H9 (cell line): Measurements from ENCODE around the genes TMEM164, TRPC5OS and LRCH2.

- PRO-cap: no peak
Measured at GRCh38 chrX:107761447-107761932, 14.1 kb downstream of the TSC22D3 start.

GRCh38 chrX:107773888-107774560, 1.6 kb downstream of the TSC22D3 start:
- PRO-cap: no peak

- PRO-cap: no peak
Measured at GRCh38 chrX:108001340-108001627, 19.1 kb upstream of the TEX13B start.

GRCh38 chrX:108440278-108441008, 805 bp downstream of the COL4A5 start:
- PRO-cap: unidirectional peak, minus-strand start at chrX:108440380; unidirectional peak, minus-strand start at chrX:108440471

- PRO-cap: no peak
Measured at GRCh38 chrX:108738377-108738576, 1.9 kb upstream of the IRS4 start.

GRCh38 chrX:110003021-110003443, at the start of gene TMEM164:
TMEM164 (plus strand) TSS chrX:110003114.
- PRO-cap: bidirectional peak, plus-strand start at chrX:110003114, minus-strand start at chrX:110003163; bidirectional peak, plus-strand start at chrX:110003252, minus-strand start at chrX:110003232; bidirectional peak, plus-strand start at chrX:110003498, minus-strand start at chrX:110003376

GRCh38 chrX:110010118-110010683, 7.3 kb downstream of the TMEM164 start:
- PRO-cap: no peak

DNA sequence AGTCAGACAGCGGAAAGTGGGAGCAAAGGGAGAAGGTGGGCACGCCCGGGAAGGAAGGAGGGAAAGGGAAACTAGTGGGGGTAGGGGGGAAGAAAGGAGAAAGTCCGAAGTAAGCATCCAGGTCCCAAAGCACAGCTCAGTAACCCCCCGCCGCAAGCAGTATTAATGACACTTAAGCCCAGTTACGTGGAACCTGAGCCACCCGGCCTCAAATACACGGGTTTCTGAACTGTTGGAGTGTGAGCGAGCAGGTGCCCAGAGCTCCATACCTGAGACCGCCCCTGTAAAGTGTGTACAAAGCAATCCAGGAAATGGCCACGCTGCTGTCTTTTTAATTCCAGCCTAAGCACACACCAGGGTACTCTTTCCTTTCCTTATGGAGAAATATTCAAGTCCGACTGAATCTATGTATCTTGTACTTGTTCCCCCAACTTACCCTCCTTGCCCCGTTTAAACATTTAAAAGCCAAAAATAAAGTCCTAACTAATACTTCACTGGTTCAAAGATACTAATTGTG, 587 bp upstream of the AMMECR1 start:
- PRO-cap: bidirectional peak, plus-strand start at position 211 of the sequence, minus-strand start at position 167 of the sequence

DNA sequence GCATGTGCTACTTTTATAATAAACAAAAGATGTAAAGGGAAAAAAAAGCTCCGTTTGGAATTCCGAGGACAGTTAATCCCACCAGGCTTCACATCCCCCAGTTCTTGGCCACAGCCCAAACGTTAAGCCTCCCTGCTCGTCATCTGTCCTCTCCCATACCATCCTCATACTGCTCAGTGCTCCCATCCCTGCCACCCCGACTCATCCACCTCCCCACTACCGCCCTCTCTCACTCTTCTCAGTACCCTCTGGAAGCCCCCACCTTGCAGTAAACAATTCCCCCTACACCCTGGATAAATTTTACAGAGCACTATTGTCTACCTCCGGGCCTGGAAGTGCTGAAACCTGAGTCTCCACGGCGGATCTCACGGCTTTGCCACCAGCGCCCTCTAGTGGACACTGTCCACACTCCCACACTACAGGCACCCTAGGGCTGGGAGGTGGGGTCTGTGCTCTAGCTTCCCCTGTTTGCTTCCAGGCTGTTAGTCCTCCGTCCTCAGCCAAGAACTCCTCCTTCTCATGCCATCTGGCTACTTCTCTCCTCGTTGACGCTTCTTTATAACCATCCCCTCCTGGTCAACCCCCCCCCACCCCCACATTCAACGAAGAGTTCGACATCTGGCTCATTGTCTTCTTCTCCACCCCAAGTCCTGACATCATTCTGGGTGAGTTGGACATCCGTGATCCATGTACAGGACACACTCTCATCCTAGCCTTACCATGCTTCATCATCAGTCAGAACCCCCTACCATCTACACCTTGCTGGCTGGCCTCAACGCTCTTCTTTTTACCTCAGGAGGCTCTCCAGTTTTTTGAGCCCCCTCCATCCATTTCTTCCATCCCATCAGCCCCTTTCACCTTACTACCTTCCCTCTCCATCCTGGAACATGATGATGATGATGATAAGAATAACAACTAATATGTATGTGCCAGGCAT, 54.6 kb downstream of the RTL9 start:
- PRO-cap: unidirectional peak, minus-strand start at position 367 of the sequence

DNA sequence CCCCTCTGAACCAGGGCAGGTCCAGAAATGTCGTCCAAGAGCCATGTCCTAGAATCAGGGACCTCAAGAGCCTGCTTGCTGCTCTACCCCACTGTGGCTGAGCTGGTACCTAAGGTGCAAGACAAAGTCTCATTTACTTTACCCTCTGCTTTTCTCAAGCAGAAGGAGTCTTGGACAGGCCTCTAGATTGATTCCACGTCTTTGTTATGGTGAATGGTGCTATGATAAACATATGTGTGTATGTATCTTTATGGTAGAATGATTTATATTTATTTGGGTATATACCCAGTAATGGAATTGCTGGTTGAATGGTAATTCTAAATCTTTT, 42.5 kb upstream of the TDGF1P3 start:
- PRO-cap: unidirectional peak, minus-strand start at position 153 of the sequence

DNA sequence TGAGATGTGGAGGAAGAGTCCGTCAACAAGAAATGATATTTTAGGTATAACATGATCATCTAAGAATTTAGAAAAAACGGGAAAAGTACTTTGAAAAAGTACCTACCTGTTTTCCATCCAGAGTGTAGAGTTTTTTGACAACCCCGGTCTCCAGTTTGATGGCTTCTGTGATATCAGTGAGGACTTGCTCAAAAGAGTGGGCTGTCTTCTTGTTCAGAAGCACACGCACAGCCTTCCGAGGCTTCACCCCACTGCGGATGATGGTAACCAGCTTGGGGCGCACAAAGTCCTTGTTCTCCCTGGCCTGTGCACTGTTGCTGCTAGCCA, 11.1 kb downstream of the DCX start:
- PRO-cap: no peak

DNA sequence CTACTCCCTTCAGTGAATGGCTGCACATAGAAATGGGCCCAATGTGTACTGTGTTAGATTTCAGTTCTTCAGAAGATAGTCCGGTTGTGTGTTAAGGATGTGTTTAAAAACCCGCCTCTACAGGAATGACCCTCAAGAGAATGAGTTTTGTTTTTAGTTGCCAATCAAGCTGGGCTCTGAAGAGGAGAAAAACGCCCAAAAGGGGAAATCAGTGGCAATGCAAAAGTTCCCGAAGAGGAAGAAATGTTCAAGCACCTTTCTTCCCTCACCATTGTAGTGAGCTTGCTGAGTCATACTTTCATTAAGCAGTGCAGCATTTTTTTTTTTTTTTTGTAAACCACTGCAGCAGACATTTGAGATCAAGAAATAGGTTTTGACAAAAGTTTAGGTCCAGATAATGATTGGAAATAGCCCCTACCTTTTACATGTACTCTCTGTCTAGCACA, 7.1 kb upstream of the TRPC5OS start:
- PRO-cap: no peak

DNA sequence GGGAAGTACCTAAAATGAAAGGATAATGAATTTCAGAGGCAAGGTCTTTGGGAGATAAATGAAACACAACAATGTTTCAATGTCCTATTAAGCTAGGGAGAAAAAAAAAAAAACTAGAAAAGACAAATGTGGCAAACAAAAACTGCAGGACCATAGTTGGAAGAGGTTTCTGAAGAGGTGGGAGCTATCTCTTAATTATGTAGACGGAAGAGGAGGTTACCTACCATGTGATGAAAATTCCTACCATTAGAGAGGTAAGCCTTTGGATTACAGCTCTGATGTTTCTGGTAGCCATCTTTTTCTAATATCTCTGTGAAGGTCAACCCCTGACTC, at the start of gene TRPC5OS:
TRPC5OS (plus strand) TSS at position 246 of the 333 bp plus-strand sequence.
- PRO-cap: no peak

- PRO-cap: unidirectional peak, minus-strand start at chrX:112718997
Measured at GRCh38 chrX:112718838-112719496, 39.2 kb upstream of the LHFPL1 start.

- PRO-cap: no peak
Measured at GRCh38 chrX:114999155-114999573, 18.3 kb downstream of the IL13RA2 start.

- PRO-cap: no peak
Measured at GRCh38 chrX:115013689-115013963, 3.8 kb downstream of the IL13RA2 start.

- PRO-cap: unidirectional peak, plus-strand start at chrX:115233574; bidirectional peak, plus-strand start at chrX:115233812, minus-strand start at chrX:115233821; unidirectional peak, minus-strand start at chrX:115234072
Measured at GRCh38 chrX:115233082-115234412, at the start of gene LRCH2. LRCH2 (minus strand) TSS chrX:115234096.

DNA sequence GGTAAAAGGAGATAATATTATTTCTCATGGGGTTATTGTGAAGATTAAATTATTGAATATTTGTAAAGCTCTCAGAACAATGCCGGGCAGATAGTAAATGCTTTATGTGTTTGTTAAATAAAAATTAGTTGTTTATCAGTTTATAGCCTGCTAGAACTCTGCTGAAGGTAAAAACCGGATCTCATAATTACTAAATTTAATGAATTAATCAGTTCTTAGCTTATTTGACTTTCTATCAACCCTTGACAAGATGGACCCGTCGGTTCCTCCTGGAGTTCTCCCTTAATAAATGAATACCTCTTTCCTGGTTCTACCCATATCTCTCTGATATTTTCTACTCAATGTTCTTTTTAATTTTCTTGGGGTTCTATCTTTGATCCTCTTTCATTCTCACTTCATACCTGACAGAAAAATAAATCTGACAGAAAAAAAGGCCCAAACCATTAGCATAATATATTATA, 2.4 kb upstream of the LUZP4 start:
- PRO-cap: no peak

- PRO-cap: no peak
Measured at GRCh38 chrX:115573352-115573634, 12.3 kb downstream of the PLS3 start.

- PRO-cap: bidirectional peak, plus-strand start at chrX:115582877, minus-strand start at chrX:115582876
Measured at GRCh38 chrX:115582356-115583383, 21.7 kb downstream of the PLS3 start.